ENCODE data around the genes ZBTB43 and GARNL3.

GRCh38 chr9:126298288-126298926 lies 28.2 kb upstream of the MVB12B start:
- PRO-cap = no peak

GRCh38 chr9:126326252-126326431 lies 487 bp upstream of the MVB12B start:
- PRO-cap = unidirectional peak, plus-strand start at chr9:126326277; unidirectional peak, plus-strand start at chr9:126326365

DNA sequence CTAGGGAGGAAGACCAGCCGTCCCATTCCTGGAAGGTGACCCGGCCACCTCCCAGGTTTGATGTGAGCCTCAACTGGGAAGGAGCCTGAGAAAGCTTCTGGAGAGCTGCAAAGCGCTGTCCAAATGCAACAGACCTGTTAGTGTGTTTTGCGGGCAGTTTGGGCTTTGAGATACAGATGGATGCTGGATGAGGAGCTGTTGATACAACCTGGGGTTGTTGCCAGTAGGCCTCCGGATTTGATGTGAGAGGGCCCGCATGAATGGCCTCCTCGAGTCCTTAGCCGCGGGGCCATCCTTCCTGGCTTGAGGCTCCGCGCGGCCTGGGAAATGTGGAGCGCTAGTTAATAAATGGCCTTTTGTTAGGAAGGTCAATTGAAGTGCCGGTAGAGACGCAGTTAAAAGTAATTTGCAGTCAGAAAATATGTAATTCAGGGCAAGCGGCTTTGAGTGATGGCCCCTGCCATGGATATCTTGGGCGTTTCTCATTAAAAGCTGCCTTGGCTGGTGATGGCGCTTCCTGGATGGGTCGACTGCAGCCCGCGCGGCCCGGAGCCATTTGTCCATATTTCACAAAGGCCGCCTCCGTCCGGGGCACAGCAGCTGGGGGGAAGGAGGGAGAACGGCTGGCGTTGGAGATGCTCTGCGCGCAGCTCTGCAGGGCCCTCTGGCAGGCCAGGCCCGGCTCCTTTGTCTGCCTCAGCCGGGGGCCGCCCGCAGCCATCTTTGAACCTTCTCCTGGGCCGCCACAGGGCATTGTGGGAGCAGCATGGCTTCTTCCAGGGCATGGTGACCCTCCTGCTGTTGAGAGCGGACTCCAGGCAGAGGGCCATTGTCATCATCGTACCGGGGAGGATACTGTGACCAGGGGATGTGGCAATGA lies 11.2 kb downstream of the MVB12B start:
- PRO-cap = no peak

GRCh38 chr9:126375217-126375718 lies 48.6 kb downstream of the MVB12B start:
- PRO-cap = bidirectional peak, plus-strand start at chr9:126375629, minus-strand start at chr9:126375600

GRCh38 chr9:126386327-126387263 lies 60.0 kb downstream of the MVB12B start:
- PRO-cap = no peak

- PRO-cap = no peak
Observed at GRCh38 chr9:126390296-126390652, 63.6 kb downstream of the MVB12B start.

- PRO-cap = no peak
Observed at GRCh38 chr9:126392861-126393450, 66.3 kb downstream of the MVB12B start.

DNA sequence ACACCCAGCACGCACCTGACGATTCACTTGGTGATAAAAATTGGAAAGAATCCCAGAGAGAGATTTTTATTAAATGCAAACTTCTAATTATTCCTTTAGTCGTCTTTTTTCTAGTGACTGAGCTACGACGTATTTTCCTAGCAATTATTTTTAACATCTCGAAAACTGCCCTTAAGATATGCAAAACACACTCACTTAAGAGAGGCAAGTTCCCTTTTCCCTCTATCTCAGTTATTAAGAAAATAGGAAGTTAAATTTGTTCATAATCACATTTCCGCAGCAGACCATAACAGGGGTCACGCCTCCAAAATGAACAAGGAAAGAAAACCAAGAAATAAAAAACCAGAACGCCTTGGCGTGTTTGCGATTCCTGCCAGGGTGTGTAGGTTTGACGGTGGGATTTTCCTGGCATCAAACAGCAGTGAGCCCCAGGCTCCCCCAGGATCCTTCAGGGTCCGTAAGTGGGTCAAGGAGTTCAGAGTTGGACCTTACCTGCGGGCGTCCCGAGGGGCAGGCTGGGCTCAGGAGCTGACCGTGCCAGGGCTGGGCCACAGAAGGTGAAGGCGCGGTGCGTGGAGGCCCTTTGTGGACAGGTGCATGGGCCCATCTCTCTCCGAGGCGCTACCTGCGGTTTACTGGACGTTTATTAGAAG lies 80.1 kb upstream of the LMX1B start:
- PRO-cap = no peak

GRCh38 chr9:126672788-126673122 lies 59.0 kb downstream of the LMX1B start:
- PRO-cap = no peak

GRCh38 chr9:126804755-126805251 lies at the start of gene ZBTB43:
TSS of gene ZBTB43 (plus strand) at chr9:126805040.
- PRO-cap = bidirectional peak, plus-strand start at chr9:126805040, minus-strand start at chr9:126804930

DNA sequence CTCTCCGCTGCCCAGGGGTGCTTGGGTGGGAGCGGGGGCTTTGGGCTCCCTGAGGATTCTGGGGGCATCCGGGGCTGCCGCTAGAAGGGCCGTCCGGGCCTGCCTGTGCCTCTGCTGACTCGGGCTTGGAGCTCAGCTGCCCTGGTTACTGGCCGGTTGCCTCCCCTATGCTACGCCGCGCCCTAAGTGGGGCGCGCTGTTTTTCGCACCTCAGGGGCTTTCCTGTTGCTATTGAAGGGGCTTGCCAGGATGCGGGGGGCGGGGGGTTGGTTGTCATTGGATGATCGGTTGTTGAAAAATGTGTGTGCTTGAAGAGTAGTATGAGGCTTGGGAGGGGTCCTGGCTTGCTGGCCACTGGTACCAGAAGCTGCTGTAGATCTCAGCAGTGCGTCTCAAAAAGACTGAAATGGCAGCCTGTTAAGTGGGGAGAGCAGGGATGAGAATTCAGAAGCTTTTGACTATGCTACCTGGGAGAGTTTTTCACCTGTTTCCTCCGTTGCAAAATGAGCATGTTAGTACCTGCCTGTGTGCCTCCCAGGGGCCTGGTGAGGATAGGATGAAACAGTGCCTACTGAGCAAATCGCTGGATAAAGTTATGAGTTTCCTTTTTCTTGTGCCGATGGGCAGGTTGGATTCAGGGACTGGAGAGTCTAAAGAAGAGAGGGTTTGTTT lies 1.1 kb downstream of the RALGPS1 start:
- PRO-cap = no peak

DNA sequence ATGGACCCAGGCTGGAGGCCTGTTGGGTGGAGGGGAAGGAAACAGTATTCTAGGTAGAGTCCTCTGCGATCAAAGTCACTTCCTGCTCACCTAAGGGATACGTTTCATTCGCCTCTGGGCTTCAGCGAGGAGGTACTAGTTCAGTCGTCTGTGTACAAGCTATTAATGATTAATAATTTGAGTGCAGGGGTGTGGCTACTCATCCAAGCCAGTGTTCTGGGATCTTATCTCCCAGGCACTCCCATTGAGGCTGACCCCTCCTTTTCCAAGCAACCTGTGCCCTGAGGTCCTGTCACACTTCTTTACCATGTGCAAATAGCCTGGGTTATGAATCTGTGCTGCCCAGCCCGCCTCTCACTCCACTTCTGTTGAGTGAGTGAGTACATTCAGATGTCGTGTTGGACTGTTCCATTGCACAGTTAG lies 25.3 kb downstream of the RALGPS1 start:
- PRO-cap = no peak

DNA sequence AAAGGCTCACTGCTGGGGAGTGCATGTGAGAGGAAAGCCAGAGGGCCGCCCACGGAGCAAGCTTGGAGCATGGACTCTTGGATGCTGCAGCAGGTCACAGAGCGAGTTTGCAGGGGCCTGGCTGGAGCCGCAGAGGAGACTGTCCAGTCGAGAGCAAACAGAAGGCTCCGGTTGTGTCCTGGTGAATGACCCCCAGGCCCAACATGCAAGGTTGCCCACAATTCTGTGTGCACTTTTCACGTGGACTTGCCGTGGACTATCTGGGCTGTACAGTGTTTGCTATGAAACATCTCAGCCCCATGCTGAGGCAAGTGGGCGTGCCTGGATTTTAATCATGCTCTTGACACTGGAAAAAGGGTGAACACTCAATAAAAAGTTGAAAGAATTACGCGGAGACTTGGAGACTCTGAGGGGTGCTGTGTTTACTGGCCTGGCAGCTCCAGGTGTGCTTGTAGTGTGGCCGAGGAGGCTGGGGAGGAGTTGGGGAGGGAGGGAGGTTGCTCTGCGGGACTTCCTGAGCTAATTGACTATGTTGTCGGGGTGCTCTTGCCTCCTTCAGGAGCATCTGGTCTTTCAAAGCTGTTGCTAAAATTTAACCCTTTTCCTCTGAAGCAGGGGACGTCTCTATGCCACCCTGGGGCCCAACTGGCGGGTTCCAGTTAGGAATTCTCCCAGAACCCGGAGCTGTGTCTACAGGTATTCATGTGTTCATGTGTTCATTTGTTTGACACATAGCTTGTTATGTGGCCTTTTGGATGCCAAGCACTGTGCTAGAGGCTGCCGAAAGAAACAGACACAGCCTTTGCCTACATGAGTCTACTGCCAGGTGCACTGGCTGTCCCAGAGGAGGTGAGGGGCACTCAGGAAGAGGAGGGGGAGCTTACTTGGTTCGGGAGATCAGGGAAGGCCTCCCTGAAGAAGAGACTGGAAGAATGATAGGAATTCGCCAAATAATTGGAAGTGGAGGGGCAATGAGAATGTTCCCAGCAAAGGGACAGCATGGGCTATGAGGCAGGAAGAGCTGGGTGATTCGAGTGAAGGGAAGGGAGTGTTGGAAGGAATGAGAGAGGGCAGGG lies 54.2 kb upstream of the GARNL3 start:
- PRO-cap = no peak

- PRO-cap = no peak
Observed at GRCh38 chr9:127220477-127221638, 43.7 kb upstream of the GARNL3 start.

GRCh38 chr9:127264635-127265284 lies at the start of gene GARNL3:
TSS of gene GARNL3 (plus strand) at chr9:127264774.
- PRO-cap = bidirectional peak, plus-strand start at chr9:127264804, minus-strand start at chr9:127264805

DNA sequence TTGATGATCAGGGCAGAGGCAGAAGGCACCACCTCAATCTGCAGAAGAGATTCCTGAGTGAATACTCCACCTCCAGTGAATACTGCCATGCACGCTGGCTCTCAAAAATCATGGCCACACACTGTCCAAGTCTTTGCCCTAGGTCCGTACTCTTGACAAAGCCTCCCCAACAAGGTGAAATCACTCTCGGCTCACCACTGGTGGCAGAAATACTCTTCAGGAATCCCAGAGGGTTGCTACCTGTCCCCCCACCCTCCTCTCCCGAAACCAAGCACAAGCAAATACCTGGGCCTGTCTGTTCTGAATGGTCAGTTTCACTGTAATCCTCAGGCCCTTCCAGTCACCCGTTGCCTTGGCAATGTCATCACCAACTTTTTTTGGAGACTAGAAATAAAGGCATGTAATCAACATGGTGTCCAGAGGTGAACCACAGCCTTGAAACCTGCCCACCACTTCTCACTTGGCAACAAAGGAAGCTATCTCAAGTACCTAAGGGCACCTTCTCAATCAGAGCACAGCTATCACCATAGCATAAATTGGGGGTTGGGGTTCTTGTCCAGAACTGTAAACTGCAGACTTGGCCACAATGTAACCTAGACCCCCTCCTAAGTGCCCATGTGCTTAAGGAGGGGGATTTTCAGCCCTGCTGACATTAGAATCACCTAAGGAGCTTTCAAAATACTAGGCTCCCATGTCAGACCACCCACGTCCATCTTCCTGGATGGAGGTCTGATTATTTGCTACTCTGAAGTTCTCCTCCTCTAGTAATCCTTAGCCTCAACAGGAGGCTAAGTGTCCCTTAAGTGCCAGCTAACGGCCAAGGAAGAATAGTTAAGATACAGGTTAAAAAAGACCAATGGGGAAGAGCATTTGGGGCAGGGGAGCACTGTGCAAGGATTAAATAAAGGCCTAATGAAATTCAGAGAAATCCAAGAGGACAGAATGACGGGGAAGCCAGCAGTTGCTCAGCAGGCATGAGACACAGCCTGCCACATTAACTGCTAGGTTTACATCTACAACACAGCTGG lies 1.6 kb downstream of the RPL12 start:
- PRO-cap = no peak

DNA sequence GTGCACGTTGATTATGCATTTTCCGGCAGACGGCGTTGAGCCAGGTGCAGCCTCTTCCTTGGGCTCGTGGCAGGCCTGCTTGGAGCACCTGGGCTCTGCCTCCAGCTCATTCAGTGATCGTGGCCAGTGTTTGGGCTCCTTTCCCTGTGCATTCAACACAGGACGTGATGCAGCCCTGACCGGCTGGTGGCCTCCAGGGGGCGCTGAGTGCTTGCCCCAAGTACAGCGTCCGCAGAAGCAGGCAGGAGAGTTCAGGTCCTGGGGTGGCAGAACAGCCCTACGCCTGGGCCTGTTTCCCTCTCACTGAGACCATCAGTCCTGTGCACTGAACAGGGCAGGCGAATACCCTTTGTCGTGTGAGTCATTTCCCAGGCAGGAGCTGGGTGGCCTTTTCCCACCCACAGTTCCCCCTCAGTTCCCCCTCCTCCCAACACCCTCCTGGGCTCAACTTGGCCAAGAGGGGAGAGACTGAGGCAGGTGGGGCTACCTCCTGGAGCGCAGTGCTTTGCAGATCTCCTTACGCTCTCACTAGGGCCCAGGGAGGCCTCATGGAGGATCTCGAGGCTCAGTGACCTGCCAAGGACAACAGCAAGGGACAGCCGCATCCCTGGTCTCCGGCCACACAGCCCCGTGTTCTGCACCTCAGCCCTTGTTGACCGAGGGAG lies 52.8 kb downstream of the LRSAM1 start:
- PRO-cap = no peak

DNA sequence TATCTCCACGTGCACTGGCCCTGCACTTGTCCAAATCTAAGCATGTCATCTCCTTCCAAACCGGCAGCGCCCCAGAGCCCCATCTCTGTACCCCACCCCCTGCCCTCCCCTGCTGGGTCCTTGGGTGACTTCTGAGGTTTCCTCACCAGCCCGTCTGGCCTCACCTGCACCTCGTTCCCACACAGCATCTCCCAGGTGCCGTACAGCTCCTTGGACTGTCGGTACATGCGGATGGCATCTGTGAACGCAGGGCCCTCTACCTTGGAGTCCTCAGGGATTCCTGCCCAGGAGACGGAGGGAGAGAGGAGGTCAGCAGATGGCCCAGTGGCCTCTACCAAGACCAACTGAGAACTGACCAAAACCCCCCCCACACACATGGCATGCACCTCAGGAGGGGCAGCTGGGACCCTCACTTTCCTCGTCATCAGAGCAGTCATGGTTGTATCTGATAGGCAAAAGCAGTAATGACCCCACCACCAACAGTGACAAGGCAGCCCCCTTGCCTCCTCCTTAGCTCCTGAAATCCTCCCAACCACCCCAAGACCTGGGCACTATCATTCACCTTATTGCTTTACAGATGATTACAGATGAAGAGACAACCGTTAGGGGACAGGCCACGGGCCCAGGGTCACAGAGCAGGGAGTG lies 51.1 kb downstream of the NIBAN2 start:
- PRO-cap = no peak

DNA sequence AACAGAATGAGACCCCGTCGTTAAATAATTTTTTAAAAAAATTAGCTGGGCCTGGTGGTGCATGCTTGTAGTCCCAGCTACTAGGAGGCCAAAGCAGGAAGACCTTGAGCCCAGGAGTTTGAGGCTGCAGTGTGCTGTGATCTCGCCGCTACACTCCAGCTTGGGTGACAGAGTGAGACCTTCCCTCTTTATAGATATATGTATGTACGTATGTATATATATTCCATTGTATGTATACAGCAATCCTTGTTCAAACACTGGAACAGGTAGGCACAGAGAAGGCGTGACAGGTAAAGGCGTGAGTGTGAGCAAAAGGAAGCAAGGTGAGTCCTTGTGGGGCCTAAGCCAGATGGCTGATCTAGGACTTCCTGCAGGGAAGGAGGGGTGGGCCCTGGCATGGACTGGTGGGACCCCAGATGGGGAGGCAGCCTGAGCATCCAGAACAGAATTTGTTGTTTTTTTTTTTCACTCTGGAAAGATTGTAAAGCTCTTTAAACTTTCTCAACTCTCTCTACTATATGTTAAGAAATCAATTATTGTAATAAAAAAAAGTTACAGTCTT lies 4.1 kb upstream of the NIBAN2 start:
- PRO-cap = no peak

GRCh38 chr9:127644870-127645408 lies 32.9 kb downstream of the STXBP1 start:
- PRO-cap = no peak